Gastrocnemius medialis (tissue), 3 donors: Measurements from ENCODE around the genes TUBG1 and MEOX1.

- PRO-cap: no peak
- RAMPAGE, long total RNA, 3 experiments: no peak in any of the 3 experiments
These were observed 17.2 kb upstream of the NAGLU start for GRCh38 chr17:42518789-42519229.

- PRO-cap: no peak
- RAMPAGE, long total RNA, 3 experiments: no peak in any of the 3 experiments
These were observed 15.1 kb upstream of the NAGLU start for GRCh38 chr17:42520454-42521826.

DNA sequence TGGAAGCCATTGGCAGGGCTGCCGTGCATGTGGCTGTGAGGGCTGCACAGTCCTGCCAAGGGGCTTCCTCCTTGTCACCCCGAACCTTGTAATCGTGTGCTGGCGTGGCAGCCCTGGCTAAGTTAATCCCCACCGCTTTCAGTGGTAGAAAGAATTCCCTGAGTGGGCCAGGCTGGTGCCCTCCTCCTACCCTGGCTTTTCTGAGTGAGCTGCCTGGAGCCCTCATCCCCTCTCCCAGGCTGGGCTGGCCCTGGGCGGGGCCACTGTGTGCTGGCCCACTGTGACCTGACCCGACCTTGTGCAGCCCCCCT lies 14.0 kb upstream of the NAGLU start:
- PRO-cap: no peak
- RAMPAGE, long total RNA, 3 experiments: no peak in any of the 3 experiments

GRCh38 chr17:42536927-42537351 lies 898 bp downstream of the NAGLU start:
- PRO-cap: no peak
- RAMPAGE, long total RNA, 3 experiments: no peak in any of the 3 experiments

DNA sequence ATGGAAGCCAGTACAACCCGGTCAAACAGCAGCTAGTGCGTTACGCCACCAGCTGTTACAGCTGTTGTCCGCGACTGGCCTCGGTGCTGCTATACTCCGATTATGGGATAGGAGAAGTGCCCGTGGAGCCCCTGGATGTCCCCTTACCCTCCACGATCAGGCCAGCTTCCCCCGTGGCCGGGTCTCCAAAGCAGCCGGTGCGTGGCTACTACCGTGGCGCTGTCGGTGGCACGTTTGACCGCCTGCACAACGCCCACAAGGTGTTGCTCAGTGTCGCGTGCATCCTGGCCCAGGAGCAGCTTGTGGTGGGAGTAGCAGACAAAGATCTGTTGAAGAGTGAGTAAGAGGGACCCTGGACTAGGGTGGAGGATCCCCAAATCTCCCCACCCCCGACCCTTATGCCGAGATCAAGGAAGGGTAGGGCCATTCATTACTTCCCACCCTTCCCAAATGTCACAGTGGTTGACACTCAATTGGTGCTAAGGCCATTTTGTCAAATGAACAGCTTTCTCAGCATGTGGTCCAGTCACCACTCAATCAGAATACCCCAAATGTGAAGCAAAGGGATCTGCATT lies 1.1 kb downstream of the COASY start:
- PRO-cap: no peak
- RAMPAGE, long total RNA, 3 experiments: no peak in any of the 3 experiments

DNA sequence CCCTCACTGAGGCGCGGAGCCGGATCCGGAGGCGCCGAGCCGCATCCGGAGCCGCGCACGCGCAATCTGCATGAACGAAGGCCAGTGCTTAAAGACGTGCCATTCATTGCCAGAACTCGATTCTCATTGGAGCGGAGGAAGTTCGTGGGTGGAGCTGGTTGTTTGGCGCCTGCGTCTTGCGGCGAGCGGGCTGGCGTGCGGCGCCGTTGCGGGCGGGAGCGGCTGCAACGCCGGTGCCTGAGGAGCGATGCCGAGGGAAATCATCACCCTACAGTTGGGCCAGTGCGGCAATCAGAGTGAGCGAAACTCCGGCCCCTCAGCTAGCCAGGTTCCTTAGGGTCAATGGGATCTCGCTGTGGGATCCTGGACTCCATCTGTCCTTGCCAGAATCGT lies at the start of gene TUBG1:
Gene TUBG1, plus strand, starts transcription at position 193 of the 393 bp plus-strand sequence.
- PRO-cap: bidirectional peak, plus-strand start at position 174 of the sequence, minus-strand start outside the sequence
- RAMPAGE, long total RNA, 3 experiments: start-site peak on the plus strand in 3 of 3 experiments, centred at positions 199 to 204 of the sequence, 549 to 2,743 reads per replicate

DNA sequence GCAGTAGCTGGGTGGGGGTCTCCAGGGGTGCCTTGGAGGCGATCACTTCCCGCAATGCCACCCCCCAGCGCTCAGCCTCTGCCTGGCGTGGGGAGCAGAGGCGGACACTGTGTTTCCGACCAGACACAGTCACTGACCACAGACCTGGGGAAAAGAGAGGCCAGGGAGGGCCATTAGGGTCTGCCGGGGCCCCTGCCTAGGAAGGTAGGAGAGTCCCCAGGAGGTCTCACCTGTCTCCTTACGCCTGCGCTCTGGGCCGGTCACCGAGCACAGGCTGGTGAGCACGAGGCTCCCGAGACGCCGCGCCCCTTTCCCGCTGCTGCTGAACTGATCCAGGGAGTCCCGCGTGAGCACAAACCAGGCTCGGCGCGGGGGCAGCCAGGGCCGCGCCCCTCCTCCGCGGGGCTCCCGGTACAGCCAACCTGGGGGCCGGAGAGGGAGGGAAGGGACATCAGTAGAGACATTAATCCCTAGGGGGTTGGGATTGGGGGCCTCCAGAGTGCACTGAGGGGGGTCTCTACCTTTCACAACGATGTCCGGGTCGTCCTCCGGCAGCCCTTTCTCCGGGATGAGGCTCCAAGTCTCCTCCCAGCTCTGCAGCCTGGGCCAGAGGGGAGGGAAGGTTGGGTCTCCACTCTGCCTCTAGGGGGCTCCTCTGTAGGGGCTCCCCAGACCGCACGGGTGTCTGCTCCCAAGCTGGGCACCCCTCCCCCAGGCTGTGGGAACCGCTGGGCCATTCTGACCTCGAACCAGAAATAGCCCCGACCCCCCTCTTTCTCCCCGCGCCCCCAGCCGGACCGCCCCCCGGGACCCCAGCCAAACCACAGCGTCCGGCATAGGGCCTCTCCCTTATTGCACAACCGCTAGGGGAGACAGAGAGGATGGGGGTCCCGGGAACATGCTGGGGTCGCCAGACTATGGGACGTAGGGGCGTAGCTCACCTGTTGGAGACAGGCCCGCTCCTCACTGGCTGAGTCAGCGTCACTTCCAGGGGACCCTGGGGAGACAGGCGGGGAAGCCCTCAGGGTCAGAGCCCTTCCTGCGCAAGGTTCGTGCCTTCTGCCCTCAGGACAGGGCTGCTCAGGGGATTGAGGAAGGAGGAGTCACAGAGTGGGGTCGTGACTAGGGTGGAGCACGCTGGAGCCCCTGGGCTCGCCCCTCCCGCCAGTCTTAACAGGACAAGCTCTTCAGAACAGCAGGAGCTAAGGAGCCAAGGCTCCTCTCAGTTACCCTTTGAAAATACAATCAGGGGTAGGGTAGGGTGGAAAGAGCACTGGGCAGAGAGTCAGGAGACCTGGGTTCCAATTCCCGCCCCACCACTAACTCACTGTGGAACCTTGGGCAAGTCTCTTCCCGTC lies 2.9 kb downstream of the PLEKHH3 start:
- PRO-cap: bidirectional peak, plus-strand start at position 355 of the sequence, minus-strand start at position 253 of the sequence
- RAMPAGE, long total RNA, 3 experiments: no peak in any of the 3 experiments

- PRO-cap: no peak
- RAMPAGE, long total RNA, 3 experiments: no peak in any of the 3 experiments
These were observed 20.2 kb downstream of the CNTNAP1 start for GRCh38 chr17:42702365-42703142.

- PRO-cap: no peak
- RAMPAGE, long total RNA, 3 experiments: no peak in any of the 3 experiments
These were observed 480 bp downstream of the PSME3 start for GRCh38 chr17:42833811-42833943.

DNA sequence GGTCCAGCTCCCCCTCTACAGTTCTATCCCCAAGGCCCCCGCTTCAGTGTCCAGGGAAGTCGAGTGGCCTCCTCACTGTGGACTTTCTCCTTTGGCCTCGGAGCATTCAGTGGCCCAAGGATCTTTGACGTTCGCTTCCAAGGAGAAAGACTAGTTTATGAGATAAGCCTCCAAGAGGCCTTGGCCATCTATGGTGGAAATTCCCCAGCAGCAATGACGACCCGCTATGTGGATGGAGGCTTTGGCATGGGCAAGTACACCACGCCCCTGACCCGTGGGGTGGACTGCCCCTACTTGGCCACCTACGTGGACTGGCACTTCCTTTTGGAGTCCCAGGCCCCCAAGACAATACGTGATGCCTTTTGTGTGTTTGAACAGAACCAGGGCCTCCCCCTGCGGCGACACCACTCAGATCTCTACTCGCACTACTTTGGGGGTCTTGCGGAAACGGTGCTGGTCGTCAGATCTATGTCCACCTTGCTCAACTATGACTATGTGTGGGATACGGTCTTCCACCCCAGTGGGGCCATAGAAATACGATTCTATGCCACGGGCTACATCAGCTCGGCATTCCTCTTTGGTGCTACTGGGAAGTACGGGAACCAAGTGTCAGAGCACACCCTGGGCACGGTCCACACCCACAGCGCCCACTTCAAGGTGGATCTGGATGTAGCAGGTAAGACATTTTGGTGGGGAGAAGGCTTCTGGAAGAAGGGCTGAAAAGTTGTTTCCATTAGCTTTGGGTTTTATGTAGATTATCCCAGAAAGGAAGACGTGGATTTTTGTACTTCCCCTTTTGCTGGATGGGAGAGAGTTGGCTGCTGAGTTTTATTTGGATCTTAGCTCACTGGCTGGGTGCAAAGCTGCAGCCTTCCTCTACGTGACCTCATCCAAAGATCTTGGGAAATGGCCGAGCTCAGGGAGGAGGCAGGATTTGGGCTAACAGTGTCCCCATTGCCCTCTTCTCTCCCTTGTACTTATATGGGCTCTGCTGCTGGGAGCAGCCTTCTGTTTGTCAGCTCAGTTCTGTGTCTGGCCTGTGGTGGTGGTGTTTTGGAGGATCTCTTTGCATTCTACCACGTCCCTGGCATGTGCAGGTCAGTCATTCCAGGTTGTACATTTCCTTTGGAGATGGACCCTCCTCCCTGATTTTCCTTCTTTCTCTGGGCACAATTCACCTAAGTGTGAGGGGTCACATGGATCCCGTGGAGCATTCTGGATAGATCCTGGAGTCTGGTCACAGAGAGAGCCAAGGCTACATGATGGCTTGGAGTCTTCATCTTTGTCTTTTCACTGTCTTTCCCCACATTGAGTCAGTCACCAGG lies 1.7 kb downstream of the AOC3 start:
- PRO-cap: bidirectional peak, plus-strand start at position 1,071 of the sequence, minus-strand start at position 839 of the sequence
- RAMPAGE, long total RNA, 3 experiments: no peak in any of the 3 experiments

DNA sequence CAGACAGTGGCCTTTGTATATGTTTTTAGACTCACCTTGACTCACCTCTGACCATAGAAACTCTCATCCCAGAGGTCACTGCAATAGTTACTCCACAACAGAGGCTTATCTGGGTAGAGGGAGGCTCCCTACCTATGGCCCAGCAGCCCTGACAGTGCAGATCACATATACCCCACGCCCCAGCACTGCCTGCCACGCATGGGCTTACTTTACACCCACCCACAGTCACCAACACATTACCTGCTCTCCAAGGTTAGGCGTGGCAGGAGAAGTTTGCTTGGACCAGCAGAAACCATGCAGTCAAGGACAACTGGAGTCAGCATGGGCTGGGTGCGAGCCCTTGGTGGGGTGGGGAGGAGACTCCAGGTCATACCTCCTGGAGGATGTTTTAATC lies 2.2 kb upstream of the G6PC1 start:
- PRO-cap: no peak
- RAMPAGE, long total RNA, 3 experiments: no peak in any of the 3 experiments

DNA sequence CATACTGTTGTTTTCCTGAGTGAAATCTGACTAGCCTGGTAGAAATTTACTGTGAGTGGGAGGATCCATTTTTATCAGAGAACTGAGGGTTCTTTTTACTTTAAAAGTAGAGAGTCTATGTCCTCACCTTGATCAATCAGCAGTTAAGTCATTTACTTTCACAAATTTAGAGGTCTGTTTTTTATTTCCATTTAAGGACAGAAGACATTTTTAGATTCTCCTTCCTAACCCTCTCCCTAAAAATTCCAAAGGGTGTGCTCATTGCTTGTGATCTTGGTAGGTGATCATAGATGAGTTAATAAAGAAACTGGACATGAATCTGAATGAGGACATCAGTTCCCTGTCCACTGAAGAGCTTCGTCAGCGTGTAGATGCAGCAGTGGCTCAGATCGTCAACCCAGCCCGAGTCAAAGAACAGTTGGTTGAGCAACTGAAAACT lies 8.7 kb downstream of the RUNDC1 start:
- PRO-cap: no peak
- RAMPAGE, long total RNA, 3 experiments: no peak in any of the 3 experiments

DNA sequence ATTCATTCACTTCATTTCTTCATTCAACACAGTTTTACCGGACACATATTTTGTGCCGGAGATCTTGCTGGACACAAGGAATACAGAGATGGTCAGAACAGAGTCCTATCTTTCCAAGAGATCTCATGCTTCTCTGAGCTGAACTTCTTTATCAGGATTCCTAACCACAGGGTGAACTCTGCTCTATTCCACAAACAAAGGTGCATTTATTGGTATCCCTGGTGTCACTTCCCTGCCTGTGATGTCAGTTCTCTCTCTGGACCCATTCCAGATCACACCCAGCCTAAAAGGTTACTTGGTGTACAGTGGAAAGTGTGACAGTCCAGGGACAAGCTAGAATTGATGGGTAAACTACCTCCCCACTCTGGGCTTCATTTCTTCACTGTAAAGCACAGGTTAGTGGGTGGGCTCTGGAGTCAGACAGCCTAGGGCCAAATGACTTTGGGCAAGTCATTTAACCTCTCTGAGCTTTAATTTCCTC lies 4.2 kb downstream of the IFI35 start:
- PRO-cap: bidirectional peak, plus-strand start at position 320 of the sequence, minus-strand start at position 180 of the sequence
- RAMPAGE, long total RNA, 3 experiments: no peak in any of the 3 experiments

- PRO-cap: no peak
- RAMPAGE, long total RNA, 3 experiments: no peak in any of the 3 experiments
These were observed 975 bp upstream of the TMEM106A start for GRCh38 chr17:43210453-43211346.

DNA sequence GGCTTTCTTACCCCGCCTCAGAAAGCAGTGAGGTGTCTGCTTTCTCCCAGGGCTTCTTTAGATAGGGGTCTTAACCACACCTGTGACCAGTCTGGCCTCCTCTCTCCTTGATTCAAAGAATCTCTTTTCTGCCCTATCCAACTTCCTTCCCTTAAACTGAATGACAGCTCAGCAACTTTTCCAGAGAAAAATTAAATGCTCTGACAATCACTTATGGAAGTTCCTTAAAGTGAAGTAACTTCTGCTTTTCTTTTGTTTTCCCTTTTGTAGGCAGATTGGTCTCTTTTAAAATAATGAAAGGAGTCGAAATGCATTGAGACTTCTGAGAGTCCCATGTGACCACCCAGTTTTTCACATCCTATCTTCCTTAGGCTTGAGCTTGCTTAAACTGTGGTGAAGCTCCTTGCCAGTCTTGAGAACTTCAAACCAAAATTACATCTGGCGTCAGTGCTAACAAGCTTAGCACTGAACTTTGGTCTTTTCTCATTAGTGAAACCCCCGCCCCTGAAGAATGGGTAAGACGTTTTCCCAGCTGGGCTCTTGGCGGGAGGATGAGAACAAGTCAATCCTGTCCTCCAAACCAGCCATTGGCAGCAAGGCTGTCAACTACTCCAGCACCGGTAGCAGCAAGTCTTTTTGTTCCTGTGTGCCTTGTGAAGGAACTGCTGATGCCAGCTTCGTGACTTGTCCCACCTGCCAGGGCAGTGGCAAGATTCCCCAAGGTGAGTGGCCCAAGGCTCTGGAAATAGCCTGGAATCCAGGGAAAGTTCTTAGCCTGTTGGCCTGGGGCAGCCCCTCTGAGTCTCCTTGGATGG lies 1.1 kb downstream of the TMEM106A start:
- PRO-cap: no peak
- RAMPAGE, long total RNA, 3 experiments: no peak in any of the 3 experiments

- PRO-cap: no peak
- RAMPAGE, long total RNA, 3 experiments: no peak in any of the 3 experiments
These were observed 36.5 kb upstream of the ARL4D start for GRCh38 chr17:43362277-43362734.

DNA sequence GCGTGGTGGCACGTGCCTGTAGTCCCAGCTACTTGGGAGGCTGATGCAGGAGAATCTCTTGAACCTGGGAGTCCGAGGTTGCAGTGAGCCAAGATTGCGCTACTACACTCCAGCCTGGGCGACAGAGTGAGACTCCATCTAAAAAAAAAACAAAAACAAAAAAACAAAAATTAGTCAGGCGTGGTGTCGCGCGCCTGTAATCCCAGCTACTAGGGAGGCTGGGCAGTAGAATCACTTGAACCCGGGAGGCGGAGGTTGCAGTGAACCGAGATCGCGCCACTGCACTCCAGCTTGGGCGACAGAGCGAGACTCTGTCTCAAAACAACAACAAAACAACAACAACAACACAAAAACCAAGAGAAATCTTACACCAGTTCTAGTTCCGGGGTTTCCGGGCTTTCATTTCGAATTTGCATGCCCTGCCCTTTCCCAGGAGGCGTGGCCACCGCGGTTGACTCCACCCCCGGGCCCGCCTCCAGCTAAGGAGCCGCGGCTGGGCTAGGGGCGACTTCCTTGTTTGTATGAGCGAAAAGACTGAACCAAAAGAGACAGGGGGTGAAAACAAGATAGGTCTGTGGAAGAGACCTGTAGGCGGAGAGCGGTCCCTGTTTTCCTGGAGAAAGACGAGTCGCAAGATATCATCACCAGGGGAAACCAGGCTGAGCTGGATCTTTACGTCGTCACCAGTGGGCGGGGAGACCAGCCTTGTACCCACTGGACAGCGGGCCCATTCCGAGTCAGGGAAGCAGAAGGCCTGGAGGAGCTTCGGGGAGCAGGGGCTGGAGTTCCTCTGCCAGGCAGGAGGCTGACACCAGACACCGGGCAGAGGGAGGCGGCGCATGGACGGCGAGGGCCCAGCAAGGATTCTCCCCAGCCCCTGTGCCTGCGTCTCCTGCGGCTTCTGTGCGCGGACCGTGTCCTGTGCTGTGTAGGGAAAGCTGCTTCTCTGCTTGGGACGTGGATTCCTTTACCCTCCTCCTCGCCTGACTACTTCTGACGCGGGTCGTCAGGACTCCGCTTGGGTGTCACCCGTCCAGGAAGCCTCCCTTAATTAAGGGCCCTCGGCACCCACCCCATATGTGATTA lies 10.5 kb upstream of the ARL4D start:
- PRO-cap: bidirectional peak, plus-strand start at position 482 of the sequence, minus-strand start at position 406 of the sequence; bidirectional peak, plus-strand start at position 735 of the sequence, minus-strand start at position 625 of the sequence
- RAMPAGE, long total RNA, 3 experiments: no peak in any of the 3 experiments

GRCh38 chr17:43645533-43646718 lies 15.8 kb downstream of the MEOX1 start:
- PRO-cap: bidirectional peak, plus-strand start at chr17:43646365, minus-strand start at chr17:43646175
- RAMPAGE, long total RNA, 3 experiments: no peak in any of the 3 experiments

GRCh38 chr17:43661657-43662426 lies at the start of gene MEOX1:
Gene MEOX1 (minus strand): TSS chr17:43661922.
- PRO-cap: unidirectional peak, minus-strand start at chr17:43661949
- RAMPAGE, long total RNA, 3 experiments: start-site peak on the minus strand in 1 of 3 experiments, at chr17:43661921-43661927 at its widest, 64 reads per replicate

DNA sequence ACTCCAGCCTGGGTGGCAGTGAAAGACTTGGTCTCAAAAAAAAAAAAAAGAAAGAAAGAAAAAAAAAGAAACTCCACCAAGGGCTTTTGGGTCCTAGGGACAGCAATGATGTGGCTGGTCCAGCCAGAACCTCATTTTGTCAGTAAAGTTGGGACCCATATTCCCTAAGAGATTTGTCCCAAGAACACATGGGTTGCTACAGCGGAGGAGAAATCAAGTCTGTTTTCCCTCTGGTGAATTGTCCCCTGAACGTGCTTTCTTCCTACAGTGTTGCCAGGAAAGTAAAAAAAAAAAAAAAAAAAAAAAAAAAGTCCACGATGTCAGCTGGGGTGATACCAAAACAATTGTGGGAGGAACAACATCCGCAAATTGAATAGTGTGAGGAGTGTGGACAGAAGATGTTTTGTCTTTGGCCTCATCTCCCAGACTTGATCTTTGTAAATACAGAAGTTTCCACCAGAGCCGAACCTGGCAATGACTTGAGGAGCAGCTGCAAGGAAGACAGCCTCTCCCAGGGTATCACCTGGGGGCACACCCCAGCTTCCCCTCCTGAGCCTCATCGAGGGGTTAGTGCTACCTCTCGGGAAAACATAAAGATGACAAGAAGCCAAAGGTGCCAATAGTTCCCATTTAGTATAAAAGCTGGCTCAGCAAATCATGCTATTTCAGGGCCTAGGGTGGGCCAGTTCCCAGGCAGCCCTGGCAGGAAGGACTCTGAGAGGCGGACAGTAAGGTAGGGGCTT lies 46.5 kb downstream of the SOST start:
- PRO-cap: no peak
- RAMPAGE, long total RNA, 3 experiments: no peak in any of the 3 experiments